ENCODE results near the genes DAD1 and CIROP.

DNA sequence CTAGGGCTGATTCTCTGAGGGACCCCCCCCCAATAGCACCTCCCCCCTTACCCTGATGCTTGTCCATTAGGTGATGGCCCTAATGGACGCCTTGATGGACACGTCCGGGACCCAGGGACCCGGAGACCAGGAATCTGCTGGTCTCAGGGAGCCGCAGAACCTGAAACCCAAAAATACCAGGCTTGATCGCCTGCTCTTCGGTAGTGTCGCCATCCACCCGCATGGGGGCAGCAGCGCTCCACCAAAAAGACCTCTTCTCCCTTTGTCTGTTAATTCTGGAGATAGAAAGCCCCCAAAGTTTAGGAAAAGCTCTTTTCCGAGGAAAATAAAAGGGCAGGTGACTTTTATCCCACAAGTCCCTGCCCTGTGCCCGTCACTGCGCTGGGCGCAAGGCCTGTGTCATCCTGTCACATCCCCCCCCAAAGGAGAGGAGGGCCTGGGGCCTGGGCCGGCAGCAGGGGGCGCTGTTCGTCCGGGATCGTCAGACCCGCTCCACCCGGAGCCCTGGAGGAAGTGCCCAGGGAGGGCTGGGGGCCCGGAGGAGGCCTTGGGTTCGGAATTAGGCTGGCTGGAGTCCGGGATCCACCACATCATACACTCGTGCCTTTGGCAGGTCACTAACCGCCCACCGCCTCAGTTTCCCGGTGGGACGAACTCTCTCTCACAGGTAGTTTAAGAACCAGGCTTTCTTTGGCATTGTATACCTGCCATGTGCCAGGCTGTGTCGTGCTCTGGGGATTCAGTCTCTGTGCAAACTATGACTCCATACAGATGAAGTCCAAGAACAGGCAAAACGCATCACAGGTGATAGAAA, 31.9 kb downstream of the DAD1 start:
- PRO-cap = unidirectional peak, minus-strand start at position 136 of the sequence

GRCh38 chr14:22588773-22589455, at the start of gene DAD1:
Gene DAD1 (minus strand): TSS chr14:22589224.
- PRO-cap = unidirectional peak, plus-strand start at chr14:22589087; bidirectional peak, plus-strand start at chr14:22589498, minus-strand start at chr14:22589224

GRCh38 chr14:22820207-22820473, 4.9 kb upstream of the SLC7A7 start:
- PRO-cap = no peak

- PRO-cap = bidirectional peak, plus-strand start at chr14:22849421, minus-strand start at chr14:22849304
Measured at GRCh38 chr14:22848705-22849923, 12.7 kb downstream of the MMP14 start.

DNA sequence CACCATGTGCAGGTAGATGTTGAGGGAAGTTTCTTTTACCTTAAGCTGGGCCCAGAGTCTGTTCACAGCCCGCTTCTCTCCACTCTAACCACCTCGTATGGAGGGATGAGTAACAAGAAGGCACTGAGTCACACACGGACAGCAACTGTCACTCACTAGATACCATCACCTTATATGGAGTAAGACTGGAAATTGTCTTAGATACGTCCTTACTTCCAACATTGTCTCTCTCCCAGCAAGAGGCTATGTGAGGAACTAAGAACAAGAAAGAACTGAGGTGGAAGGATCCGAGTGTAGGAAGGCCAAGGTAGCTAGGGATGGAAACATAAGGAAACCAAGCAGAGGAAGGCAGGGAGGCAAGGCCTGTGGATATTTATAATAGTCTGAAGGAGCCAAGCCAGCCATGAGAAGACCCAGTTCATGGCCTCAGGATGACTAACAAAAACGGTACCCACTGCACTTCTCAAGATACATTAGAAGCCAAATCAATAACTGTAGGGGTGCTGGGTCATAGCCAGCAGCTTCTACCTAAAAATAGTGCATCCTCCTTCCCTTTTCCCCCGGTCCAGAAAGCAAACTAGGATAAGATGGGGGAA, 15.5 kb downstream of the REM2 start:
- PRO-cap = no peak

- PRO-cap = no peak
Measured at GRCh38 chr14:22976374-22977567, 5.6 kb downstream of the AJUBA start.

DNA sequence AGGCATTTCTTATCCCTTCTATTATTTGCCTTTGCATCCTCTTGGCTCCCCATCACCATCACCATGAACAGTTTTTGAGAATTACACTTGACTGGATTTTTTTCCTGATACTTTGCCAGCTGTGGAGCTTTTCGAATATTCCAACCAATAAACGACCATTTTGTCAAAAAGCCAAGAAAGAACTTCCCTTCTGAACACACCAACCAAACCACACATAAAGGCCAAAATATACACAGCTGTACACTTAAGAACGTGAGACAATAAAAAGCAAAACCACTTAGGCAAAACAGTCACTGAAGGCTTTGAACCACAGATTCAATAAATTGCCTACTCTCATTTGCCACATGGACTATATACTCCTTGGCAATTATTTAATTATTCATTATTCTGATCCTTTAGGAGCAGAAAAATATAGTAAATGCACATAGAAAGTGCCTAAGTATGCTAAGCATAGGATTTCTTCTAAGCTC, 1.1 kb downstream of the C14orf93 start:
- PRO-cap = no peak

DNA sequence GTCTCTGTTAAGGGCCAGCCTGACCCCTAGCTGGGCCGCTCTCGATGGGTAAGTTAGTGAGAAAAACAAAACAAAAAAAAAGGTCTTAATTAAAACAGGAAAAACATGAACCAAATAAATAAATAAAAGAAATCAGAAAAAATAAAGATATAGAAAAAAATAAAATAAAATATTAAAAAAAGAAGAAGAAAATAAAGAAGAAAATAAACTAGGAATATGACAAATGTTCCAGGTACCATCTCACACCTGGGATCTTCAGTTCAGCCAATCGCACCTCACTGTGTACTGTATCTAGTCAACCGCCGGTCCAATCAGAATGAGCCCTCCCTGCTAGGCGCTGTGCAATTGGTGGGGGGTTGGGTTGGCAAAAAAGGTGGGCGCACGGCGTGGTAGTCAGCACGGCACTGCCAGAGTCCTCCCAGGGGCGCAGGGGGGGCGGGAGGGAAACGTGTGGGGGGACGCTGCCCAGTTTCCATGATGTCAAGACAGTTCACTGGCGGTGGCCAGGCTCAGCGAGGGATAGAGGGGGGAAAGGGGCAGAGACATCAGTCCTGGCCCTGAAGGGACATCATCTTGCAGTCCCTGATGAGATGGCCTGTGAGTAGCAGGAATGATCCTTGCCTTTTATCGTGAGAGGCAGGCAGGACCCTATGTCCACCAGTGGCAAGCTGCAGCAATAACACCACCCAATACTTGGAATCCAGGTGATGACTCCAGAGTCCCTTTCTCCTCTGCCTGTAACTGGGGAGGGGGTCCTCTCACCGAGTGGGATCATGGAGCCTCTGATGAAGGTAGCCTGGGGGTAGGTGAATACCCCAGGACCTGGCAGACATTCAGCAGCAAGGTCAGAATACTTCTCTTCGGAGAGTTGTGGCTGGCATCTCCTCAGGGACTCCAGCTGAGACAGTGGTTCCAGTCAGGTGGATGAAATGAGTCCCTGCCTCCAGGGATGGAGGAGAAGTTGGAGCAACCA, 10.0 kb upstream of the CDH24 start:
- PRO-cap = no peak

GRCh38 chr14:23068886-23069287, 11.6 kb upstream of the CDH24 start:
- PRO-cap = no peak

GRCh38 chr14:23104653-23105022, at the start of gene CIROP:
Gene CIROP (minus strand): TSS chr14:23104989.
- PRO-cap = no peak

DNA sequence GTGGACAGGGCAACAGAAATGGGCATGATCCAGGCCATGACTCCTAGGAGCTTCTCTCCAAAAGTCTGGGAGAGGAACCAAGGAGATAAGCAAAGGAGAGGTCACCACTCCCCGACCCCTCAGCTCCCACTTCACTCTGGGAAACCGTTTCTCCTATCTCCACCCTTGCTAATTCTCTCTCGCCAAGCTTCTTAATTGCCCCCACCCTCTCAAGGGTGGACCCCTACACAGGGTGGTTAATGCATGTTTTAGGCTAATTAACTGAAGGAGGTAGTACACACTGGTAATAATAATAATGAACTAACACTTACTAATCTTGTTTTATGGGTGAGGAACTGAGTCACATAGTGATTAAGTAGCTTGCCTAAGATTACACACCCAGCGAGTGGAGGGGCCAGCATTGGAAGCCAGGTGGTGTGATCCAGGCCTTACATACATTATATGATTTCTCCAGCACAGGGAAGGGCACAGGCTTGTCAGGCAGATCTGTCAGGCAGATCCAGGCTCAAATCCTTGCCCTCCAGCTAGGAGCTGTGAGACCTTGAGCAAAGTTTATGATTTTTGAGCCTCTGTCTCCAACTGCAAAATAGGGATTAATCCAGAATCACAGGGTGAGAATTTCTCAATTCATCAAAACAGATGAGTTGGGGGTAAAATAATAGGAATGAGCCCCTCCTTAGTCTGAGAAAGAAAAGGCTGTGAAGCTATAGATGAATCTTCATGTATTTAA, 19.1 kb upstream of the CEBPE start:
- PRO-cap = no peak

- PRO-cap = no peak
Measured at GRCh38 chr14:23164195-23164732, 19.2 kb downstream of the SLC7A8 start.

- PRO-cap = bidirectional peak, plus-strand start at chr14:23301438, minus-strand start at chr14:23301210; bidirectional peak, plus-strand start at chr14:23301714, minus-strand start at chr14:23301531; bidirectional peak, plus-strand start at chr14:23301897, minus-strand start at chr14:23301860
Measured at GRCh38 chr14:23300997-23302056, 1.3 kb downstream of the PPP1R3E start.

DNA sequence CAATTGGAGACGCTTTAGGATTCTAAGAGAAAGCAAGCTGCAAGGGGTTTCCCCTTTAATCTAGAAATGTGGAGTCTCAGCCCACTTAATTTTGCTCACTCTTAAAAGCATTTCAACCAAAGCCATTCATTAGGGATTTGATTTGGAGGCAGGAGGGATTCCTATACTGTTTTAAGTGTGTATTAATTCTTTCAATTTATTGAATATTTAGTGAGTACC, 1.3 kb downstream of the PABPN1 start:
- PRO-cap = no peak

GRCh38 chr14:23322829-23323722, 1.8 kb downstream of the PABPN1 start:
- PRO-cap = no peak

GRCh38 chr14:23399132-23399592, 8.9 kb downstream of the MYH6 start:
- PRO-cap = no peak

GRCh38 chr14:23399748-23400370, 8.2 kb downstream of the MYH6 start:
- PRO-cap = no peak

DNA sequence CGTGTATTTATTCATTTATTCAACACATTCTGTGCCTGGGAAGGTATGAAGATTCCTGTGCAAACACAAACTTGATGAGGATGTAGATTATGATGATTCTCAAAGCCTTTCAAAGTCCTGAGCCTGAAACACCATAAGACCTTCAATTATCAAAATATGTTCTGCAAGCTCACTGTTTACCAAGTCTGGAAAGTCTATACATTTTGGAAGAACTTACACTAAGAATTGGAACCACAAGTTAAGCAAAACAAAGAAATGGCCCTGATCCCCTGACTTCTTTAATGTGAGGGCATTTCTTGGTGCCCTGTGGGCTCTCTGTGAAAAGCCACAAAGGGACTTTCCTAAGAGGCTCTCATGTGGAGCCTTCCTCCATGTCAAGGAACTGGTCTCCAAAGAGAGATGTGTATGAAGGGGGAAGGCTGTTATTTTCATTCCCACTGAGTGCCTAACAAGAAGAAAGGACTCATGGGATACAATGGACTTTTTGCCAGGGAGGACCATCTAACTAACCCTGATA, 13.5 kb upstream of the MYH6 start:
- PRO-cap = no peak

DNA sequence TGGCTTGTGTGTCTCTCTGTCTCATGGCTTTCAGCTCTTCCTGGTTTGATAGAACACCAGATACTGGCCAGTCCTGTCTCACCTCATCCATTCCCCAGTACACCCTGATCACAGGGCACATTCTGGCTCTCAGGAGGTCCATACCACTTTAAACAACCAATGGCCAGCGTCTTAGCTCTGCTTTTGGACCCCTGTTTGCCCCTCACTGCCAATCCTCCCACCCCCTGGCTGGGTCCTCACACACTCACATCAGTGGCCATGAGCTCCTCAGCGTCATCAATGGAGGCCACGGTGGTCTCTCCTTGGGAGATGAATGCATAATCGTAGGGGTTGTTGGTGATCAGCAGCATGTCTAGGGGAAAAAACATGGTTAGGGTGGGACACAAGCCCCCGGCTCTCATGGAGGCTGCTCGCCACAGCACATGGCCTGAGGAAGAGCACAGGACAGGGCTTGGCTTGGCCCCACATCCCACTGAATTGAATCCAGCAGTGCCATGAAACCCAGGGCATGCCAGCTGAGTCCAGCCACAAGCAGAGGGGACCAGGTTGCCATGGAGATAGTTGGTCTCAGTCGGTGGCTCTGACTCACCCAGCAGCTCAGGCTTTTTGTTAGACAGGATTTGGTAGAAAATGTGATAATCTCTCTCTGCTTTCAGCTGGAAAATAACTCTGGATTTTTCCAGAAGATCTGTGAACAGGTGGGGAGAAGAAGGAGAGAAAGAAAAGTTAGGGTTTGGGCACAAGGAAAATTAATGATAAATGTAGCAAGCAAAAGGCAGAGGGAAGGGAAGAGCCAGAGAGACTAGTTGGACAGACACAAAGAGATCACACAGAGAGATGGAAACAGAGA, 4.9 kb downstream of the MYH7 start:
- PRO-cap = no peak

- PRO-cap = no peak
Measured at GRCh38 chr14:23520924-23521526, 30.5 kb downstream of the ZFHX2 start.

All from paraaortic lymph node (tissue), 1 donor.